Mesenchymal stem cell of the bone marrow (primary cell): ENCODE data around the genes DOP1B and CHAF1B.

GRCh38 chr21:34699528-34700130 is 30.8 kb downstream of the CLIC6 start:
- CAGE, long polyA plus RNA = no peak

GRCh38 chr21:34794789-34795449 is 126.1 kb downstream of the CLIC6 start:
- CAGE, long polyA plus RNA = no peak

- CAGE, long polyA plus RNA = no peak
Observed at GRCh38 chr21:34796779-34797431, 128.1 kb downstream of the CLIC6 start.

DNA sequence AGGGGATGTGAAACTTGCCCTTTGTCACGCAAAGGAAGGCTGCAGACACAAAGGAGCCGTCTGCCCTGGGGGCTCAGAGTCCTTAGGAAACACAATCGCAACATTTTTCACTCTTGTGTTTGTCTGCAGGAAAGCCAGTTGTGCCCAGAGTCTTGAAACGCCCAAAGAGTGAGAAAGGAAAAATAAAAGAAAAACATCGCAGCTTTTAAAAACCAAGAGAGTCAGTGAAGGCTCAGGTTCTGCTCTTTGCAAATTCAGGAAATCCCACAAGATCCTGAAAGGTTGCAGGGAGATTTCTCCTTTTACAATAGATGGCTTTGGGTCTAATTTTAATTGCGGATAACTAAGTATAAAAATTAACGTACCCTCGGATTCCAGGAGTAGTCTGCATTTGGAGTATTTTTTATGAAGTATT is 183.0 kb downstream of the RUNX1 start:
- CAGE, long polyA plus RNA = no peak

GRCh38 chr21:34967522-34968203 is 81.4 kb downstream of the RUNX1 start:
- CAGE, long polyA plus RNA = no peak

DNA sequence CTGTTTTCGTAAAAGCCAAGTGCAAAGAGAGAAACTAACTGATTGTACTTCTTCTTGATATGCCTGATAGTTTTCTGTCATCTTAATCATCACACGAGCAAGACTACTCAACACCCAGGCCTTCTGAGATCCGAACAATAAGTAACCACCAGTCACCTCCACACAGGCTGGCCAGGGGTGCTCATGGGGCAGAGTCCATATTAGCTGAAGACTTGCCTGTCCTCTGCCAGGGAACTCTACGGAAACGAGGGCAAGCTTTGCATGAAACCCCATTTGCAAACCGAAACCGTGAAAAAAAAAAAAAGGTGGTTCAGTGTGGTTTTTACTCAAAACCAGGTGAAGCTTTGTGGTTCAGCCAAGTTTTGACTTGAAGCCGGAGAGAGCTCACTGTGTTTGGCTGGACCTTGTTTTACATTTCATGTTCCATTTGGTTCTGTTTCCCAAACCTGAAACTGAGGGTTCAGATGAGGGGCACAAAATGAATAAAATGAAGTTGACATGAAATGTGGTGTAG is 74.9 kb downstream of the RUNX1 start:
- CAGE, long polyA plus RNA = no peak

GRCh38 chr21:35034698-35035094 is 14.4 kb downstream of the RUNX1 start:
- CAGE, long polyA plus RNA = no peak

DNA sequence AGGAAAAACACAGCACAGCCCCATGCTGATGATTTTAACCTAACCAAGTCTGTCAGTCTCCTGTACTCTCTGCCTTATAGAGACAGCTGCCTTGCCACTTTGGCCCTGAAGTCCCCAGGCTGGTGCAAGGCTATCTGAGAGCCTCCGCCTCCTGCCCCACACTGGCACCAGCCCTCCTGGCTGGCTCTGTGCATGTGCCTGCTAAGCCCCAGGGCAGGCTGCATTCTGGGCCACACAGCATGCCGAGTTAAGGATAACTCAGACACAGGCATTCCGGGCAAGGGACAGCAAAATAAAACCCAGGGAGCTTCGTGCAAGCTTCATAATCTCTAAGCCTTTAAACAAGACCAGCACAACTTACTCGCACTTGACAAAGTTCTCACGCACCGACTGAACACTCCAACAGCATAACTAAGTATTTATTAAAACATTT is 871 bp downstream of the RUNX1 start:
- CAGE, long polyA plus RNA = no peak

GRCh38 chr21:35226247-35226738 is 177.2 kb upstream of the RUNX1 start:
- CAGE, long polyA plus RNA = no peak

DNA sequence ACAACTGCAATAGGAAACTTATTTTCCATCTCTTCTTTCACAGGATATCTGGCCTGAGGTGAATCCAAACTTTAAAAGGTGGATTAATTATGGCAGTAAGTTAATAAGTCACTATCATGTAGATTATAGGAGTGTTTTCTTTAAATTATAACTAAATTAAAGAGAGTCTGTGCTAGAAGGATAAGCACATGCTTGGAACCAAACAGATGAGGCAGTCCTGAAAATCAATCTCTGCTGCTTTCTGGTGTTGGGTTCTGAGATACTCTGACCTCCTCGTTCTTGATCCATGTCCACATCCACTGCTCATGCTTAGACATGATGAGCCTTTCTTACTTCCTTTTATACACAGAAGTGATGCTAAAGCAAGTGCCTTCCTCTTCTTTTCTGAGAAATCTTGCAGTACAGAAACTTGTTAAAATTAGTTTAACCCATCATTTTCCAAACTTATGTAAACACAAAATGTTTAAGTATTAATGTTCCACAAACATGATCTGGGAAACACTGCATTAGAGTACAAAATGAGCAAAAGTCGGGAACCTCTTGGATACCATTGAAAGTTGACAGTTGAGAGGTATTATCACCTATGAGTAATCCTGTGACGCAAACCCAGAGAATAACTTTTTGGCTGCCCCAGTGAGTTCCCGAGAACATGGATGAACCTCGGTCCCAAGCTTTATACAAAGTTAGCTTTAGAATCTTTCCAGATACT is 429.1 kb upstream of the RUNX1 start:
- CAGE, long polyA plus RNA = no peak

- CAGE, long polyA plus RNA = no peak
Observed at GRCh38 chr21:35499484-35499932, 450.4 kb upstream of the RUNX1 start.

- CAGE, long polyA plus RNA = no peak
Observed at GRCh38 chr21:35852681-35853081, 207.6 kb downstream of the SETD4 start.

DNA sequence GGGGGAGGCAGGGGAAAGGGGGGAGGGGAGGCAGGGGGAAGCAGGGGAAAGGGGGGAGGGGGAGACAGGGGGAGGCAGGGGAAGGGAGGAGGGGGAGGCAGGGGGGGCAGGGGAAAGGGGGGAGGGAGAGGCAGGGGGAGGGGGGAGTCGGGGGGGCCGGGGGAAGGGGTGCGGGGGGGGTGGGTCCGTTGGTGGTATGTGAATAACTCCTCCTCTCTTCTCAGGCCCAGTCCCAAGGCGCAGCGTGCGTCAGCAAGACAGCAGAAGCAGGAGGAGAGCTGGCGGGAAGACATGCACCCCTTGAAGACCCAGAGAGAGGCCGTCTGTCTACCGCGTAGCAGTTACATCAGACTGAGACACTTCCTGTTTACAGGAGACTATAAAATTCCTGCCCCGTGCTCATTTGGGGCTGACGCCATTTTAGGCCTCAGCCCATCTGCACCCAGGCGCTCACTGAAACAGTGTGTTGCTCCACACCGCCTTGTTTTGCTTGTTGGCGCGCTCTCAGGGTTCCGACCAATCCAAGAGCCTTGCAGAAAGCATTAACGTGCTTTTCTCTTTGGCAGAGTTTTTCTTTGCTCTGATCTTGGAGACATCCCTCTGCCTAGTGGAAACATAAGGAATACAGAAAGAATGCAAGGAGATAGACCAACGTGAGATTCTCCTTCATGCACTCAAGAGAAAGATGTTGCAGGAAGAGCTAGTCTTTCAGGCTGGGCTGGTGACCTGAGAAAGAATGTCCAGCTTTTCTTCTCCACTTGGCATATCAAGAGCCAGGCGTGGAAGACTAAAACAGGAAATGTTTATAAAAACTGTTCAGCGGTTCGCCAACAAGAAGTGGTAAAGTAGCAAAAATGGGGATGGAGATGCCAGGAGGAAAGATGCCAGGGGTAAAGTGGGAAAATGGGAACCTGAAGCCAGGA is 55.2 kb downstream of the SETD4 start:
- CAGE, long polyA plus RNA = no peak

DNA sequence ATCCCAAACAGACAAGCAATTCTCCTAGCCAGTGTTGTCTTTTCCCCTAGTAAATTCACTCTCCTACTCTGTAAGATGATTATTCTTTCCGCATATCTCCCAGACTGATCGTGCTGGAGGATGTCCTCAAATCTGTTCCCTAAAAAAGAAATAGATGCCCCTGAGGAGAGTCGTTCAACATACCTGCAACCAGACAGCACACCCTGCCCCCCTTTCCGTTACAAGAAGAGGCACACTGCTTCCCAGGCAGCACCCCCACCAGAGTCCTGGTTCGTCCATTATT is 5.6 kb downstream of the CBR1 start:
- CAGE, long polyA plus RNA = no peak

- CAGE, long polyA plus RNA = no peak
Observed at GRCh38 chr21:36078996-36079572, 9.3 kb downstream of the CBR1 start.

- CAGE, long polyA plus RNA = no peak
Observed at GRCh38 chr21:36156727-36157859, at the start of gene DOP1B. TSS of gene DOP1B (plus strand) at chr21:36156824.

- CAGE, long polyA plus RNA = no peak
Observed at GRCh38 chr21:36159428-36159986, 2.9 kb downstream of the DOP1B start.

GRCh38 chr21:36202054-36202808 is 45.6 kb downstream of the DOP1B start:
- CAGE, long polyA plus RNA = no peak

DNA sequence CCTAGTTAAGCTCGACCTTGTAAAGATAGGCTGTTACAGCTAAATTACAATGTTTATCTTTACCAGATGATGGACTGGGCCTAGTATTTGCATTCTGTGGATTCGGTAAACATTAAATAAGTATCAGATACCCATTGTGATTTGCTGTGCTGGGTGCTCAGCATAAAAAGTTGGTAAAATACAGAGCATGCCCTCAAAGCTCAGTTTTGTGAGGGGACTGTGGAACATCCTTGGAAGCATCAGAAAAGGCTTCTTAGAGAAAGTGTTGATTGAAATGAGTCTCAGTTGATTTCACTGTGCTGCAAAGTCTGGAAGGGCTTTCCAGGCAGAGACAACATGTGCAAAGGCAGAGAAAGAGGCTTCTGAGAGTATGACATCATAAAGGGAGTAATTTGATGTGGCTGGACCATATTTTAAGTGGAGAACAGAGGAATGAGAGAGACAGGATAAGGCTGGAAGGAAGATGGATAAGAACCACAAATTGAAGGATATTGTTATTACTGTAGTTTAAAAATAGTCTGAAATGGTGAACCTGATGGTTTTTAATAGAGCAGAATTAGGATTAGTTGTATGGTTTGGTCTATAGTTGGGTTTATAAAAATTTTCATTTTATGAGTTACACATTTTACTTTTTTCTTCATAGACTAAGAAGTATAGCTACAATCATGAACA is 27.6 kb downstream of the MORC3 start:
- CAGE, long polyA plus RNA = no peak

DNA sequence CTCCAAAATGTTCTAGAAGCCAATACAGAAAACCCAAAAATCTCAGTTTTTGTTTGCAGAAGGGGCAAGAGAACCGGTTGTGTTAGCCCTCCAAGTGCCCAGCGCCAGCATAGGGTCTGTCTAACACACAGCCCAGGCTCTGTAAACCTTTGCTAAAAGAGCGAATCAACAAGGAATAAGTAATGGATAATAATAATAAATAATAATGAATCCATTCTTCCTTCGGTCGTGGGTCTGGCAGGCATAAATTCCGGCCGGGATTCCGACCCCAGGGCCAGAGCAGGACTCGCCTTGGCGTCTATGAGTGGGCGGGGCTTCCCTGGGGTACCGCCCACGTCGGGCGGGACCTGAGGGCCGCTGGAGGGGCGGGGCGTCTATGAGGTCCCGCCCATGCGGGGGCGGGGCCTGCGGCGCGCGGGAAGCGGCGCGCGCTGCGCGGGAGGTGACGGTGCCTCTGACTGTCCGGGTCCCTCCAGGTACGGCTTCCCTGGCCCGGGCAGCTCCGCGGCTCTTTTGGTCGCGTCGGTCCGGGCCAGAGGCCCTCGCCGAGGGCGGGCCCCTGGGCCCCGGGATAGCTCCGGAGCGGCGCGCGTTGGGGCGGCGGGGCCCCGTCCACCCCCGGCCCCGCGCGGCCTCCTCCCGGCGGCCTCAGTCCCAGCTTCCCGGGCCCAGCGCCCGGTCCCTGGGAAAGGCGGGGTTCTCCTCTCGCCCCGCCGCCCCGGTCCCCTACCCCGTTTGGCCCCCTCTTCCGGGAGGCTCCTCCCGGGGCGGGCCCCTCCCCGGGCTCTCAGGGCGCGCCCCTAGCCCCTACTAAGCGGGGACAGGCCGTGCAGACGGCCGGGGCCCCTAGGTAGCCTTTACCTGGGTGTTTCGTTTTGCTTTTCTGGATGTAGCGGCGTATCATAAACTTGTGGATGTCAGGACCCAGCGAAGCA is at the start of gene CHAF1B:
Gene CHAF1B, plus strand, starts transcription at position 417 of the 935 bp plus-strand sequence.
- CAGE, long polyA plus RNA = no peak